GM23248 (cell line): Measurements from ENCODE around the gene SAPCD2.

- RAMPAGE, long total RNA, result no peak
Measured at GRCh38 chr9:136848337-136849317, 582 bp upstream of the PHPT1 start.

- RAMPAGE, long total RNA, result no peak
Measured at GRCh38 chr9:136851840-136852275, 288 bp upstream of the MAMDC4 start.

GRCh38 chr9:136852661-136853863, 916 bp downstream of the MAMDC4 start:
- RAMPAGE, long total RNA, result no peak

GRCh38 chr9:136882455-136883086, 3.7 kb upstream of the TRAF2 start:
- RAMPAGE, long total RNA, result no peak

DNA sequence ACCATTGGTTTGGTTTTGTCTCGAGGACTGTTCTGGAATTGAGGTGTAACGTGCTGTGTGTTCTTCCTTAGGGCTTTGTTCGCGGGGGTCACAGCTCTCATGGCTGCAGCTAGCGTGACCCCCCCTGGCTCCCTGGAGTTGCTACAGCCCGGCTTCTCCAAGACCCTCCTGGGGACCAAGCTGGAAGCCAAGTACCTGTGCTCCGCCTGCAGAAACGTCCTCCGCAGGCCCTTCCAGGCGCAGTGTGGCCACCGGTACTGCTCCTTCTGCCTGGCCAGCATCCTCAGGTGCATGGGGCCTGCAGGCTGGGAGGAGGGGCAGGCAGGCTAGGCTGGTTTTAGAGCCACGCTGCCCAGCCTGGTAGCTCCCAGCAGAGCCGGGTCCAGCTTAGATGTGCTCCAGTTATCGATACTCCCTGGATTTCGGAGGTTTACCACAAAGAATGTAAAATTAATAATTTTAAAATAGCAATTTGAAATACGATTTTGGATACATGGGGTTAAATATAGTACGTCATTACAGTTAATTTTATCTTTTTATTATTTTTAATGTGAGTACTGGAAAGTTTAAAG, 12.4 kb downstream of the TRAF2 start:
- RAMPAGE, long total RNA, result no peak

- RAMPAGE, long total RNA, result no peak
Measured at GRCh38 chr9:136977916-136978706, 807 bp downstream of the PTGDS start.

GRCh38 chr9:136986048-136986315, 3.2 kb downstream of the LCNL1 start:
- RAMPAGE, long total RNA, result no peak

- RAMPAGE, long total RNA, result no peak
Measured at GRCh38 chr9:136995526-136996191, 709 bp downstream of the CLIC3 start.

DNA sequence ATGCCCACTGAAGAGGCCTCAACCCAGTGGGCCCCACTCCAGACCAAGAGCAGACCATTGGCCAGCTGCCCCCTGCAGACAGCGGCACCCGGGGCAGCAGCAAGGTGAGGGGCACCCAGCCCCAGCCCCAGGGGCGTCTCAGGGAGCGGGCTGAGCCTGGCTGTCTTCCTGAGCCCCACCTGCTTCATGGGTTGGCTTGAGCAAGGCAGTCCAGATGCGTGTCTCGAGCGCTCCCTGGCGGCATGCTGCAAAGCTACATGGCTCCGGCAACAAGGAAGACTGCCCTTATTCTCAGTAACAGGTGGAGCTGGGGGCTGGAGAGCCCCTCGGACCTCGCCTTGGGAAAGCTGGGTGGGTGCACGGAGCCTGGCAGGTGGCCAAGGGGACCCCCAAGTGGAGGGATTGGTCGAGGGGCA, 3.3 kb upstream of the FUT7 start:
- RAMPAGE, long total RNA, result no peak

DNA sequence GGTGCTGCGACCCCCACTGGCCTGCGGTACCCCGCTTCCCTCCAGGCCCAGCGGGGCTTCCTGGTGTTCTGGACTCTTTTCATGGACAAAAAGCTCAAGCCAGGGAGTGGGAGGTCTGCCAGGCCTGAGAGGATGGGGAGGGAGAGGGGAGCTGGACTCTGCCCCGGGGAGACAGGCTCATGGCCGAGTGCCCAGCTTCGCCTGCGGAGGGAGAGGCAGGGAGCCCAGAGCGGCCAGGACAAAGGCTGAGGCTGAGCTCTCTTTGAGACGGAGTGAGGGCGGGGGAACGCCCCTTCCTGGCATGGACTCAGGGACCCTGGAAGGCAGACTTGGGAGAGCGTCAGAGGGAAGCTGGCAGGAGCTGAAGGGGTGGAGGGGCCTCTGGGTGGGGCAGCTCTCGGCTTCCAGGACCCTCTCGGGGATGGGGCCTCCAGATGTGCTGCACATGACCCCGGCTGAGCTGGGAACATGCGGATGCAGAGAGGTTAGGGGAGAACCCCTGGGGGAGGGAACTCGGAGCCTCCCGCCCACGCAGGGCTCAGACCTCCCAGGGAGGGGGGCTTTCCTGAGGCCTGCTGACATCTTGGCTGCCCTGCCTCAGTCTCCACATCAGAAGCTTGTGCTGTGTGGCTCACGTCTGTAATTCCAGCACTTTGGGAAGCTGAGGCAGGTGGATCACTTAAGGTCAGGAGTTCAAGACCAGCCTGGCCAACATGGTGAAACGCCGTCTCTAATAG, 1.9 kb upstream of the ENTPD2 start:
- RAMPAGE, long total RNA, result no peak

- RAMPAGE, long total RNA, result no peak
Measured at GRCh38 chr9:137070190-137070981, at the start of gene SAPCD2. Gene SAPCD2, minus strand, starts transcription at chr9:137070557.

- RAMPAGE, long total RNA, result no peak
Measured at GRCh38 chr9:137099582-137100207, 12.9 kb downstream of the MAN1B1 start.

- RAMPAGE, long total RNA, result no peak
Measured at GRCh38 chr9:137110281-137110885, 4.2 kb downstream of the DPP7 start.

- RAMPAGE, long total RNA, result no peak
Measured at GRCh38 chr9:137127108-137128614, 11.3 kb upstream of the GRIN1 start.

- RAMPAGE, long total RNA, result no peak
Measured at GRCh38 chr9:137130090-137130821, 8.7 kb upstream of the GRIN1 start.

GRCh38 chr9:137268415-137269135, 9.0 kb upstream of the TOR4A start:
- RAMPAGE, long total RNA, result no peak

GRCh38 chr9:137310357-137311018, 8.4 kb upstream of the NRARP start:
- RAMPAGE, long total RNA, result no peak

GRCh38 chr9:137316049-137317098, 14.3 kb upstream of the NRARP start:
- RAMPAGE, long total RNA, result no peak

- RAMPAGE, long total RNA, result no peak
Measured at GRCh38 chr9:137388677-137389294, 34.2 kb downstream of the EXD3 start.

- RAMPAGE, long total RNA, result no peak
Measured at GRCh38 chr9:137391304-137391852, 31.6 kb downstream of the EXD3 start.